Vermiform appendix (tissue), 1 donor: ENCODE measurements around a stretch of chr12.

GRCh38 chr12:80708436-80709126 lies 1.1 kb downstream of the MYF6 start:
- PRO-cap: no peak

DNA sequence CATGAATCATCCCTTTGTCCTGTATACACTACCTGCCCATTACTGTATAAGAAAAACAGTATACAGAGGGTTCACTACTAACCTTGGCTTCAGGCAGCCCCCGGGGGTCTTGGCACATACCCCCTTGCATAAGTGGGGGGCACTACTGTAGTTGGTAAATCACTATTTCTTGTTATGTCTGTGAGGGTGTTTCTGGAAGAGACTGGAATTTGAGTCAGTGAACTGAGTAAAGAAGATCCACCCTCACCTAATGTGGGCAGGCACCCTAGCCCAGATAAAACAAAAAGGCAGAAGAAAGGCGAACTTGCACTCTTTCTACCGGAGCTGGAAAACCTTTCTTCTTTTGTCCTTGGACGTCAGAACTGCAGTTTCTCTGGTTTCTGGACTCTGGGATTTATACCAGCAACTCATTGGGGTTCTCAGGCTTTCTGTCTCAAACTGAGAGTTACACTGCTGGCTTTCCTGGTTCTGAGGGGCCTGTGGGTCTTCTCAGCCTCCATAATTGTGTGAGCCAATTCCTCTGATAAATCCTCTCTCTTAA lies 14.8 kb downstream of the LIN7A start:
- PRO-cap: no peak

DNA sequence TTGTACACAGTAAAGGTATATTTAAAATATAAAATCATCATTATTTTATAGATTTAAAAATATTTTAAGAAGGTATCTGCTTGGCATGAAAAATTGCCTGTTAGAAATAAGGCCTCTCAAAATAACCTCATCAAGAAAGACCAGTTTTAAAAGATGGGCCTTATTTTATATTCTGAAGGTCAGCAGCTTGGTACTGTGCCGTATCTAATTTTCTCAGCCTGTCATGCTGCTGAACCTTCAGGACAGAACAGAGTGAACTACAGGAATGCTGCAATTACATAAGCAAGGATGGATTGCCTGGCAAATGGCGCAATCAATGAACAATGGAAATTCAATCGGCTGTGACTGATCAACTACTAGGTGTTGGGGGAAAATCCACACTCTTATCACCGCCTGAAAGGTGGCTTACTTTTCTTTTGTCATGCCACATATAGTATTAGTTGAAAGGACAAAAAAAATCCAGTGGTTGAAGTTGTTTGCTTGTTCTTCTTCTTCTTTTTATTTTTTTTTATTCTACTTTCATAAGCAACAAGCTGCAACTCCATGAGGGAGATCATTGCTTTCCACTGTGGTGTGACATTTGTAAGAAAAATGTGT lies 8.5 kb downstream of the ACSS3 start:
- PRO-cap: no peak

DNA sequence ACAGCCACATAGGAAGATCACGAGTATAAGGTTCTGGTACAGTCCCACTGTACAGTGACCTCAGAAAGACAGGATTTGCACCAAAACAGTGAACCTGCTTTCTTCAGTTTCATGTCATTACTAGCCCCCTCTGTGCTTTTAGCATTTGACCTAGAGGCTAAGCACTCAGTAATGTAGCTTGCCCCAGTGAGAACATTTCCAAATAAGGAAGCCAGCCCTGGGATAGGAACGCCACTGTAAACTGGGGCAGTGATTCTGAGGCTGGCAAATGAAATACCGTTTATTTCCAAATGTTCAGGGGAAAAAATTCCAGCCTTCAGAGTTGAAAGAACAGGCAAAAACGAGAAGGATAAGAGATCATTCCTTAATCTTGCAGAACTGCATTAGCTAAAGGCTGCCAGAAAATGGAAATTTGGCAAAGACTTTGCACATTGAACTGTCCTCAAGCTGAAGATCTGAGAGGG lies 41.8 kb upstream of the PPFIA2 start:
- PRO-cap: no peak

DNA sequence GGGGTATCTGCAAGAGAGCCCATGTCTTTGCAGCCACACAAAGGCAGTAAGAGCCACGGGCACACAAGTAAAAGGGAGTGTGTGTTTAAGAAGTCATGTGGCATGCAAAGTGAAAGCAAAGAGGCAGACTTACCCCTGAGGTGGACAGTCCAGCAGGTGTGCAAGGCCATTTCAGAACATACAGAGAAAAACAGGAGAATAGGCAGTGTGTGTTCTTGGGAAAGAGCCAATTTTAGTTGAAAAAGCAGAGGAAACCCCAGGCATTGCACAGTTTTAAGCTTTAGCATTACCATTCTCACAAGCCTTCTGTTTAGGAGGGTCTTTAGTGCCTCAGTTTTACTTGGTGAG lies 26.8 kb upstream of the TMTC2 start:
- PRO-cap: no peak

DNA sequence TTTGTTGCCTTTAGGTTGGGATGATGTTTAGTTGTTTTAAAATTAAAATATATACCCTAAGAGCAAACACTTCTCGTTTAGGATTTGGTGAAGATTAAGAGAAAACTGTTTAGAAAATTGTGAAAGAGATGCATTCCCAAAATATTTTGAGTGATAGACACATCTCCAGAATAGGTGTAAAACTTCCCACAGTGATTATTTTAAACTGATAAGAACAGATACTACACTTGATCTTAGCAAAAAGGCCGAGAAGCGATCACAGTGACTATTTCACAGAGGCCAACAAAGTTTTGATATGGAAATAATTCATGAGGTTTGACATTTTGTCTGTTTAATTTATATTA lies 18.9 kb downstream of the SLC6A15 start:
- PRO-cap: unidirectional peak, plus-strand start at position 239 of the sequence

GRCh38 chr12:84912953-84913115 lies 235 bp upstream of the SLC6A15 start:
- PRO-cap: no peak

- PRO-cap: no peak
Measured at GRCh38 chr12:86249727-86250153, 6.5 kb downstream of the MGAT4C start.

GRCh38 chr12:88334293-88334796 lies 192.2 kb downstream of the TMTC3 start:
- PRO-cap: no peak

DNA sequence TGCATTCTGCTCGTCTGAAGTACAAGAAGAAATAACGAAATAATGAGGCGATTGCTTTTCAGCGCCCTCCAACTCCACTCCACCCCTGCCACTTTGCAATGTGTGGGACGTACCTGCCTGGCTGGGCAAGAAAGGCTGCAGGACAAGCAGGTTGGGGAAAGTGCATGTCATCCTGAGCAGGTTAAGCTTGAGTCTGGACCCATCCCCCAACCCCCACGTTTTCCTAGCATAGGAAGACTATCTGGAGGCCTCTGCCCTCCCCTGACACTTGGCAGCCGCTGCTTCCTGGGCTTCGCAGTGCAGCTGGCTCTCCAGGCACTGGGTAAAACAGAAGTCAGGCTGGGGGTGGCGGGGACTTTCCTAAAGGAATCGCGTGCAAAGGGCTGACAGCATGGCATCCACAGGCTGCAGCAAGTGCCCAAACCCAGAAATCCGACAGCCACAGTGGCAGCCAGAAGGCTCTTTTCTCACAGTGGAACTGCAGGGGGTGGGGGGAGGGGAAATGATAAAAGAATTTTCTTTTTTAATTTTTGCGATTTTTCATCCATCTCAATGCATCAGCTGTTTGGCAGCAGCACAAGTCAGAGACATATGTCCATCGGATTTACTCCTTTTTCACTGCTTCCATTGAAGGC lies 253.5 kb downstream of the DUSP6 start:
- PRO-cap: no peak

- PRO-cap: no peak
Measured at GRCh38 chr12:89169284-89169864, 182.9 kb downstream of the DUSP6 start.

GRCh38 chr12:89352833-89353893 lies 862 bp upstream of the DUSP6 start:
- PRO-cap: bidirectional peak, plus-strand start at chr12:89353048, minus-strand start at chr12:89353088; bidirectional peak, plus-strand start at chr12:89353759, minus-strand start at chr12:89353675

GRCh38 chr12:89438799-89439478 lies 85.7 kb downstream of the GALNT4 start:
- PRO-cap: no peak

GRCh38 chr12:89540503-89541104 lies 14.8 kb upstream of the POC1B start:
- PRO-cap: no peak

DNA sequence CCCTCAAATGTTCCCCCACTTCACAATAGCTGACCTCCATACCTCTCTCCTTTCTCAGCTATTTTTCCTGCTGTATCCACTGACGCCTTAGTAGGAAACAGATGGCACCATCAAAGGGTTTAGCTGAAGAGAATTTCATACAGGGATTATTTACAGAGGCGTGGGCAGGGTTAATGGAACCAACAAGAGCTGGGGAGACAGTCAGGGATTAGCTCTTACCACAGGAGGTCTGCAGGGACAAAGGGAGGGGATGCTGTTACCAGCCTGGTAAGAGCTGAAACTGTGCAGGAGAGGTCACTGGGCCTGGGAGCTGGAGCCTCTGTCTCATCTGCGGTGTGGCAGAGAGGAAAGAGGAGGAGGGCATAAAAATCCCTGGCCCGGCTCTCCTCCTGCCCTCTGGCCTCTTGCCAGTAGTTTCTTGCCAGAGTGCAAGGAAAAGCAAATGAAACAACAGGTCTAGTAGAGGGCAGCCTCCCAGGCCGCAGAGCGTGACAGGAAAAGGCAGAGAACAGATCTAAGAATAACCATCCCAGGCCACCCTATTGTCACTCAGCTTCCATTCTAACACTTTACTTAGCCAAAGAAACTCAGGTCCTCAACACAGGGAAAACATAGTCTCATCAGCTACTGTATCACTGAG lies 18.9 kb upstream of the POC1B start:
- PRO-cap: no peak

- PRO-cap: unidirectional peak, plus-strand start at chr12:89707147
Measured at GRCh38 chr12:89706892-89707404, 1.7 kb downstream of the ATP2B1 start.

GRCh38 chr12:89960018-89960543 lies 251.4 kb upstream of the ATP2B1 start:
- PRO-cap: unidirectional peak, minus-strand start at chr12:89960132

DNA sequence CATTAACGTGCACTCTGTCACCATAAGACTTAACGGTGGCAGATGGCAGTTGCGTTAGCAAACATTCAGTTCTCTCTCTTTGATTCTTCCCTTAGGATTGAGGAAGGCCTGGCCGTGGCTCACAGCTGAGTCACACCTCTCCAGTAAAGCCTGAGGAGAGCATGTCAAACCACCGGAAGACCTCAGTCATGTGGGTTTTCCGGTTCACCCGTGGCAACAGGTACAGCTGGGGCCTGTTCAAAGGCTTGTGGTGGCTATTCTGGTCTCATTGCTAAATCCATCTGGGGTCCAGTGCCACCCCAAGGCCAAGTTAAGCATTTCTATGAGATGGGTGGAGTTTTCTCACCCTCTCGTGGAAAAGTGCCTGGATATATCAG lies 545.1 kb upstream of the ATP2B1 start:
- PRO-cap: no peak

- PRO-cap: unidirectional peak, plus-strand start at chr12:91778654
Measured at GRCh38 chr12:91778464-91778784, 367.2 kb downstream of the BTG1 start.

- PRO-cap: no peak
Measured at GRCh38 chr12:92097214-92097947, 48.3 kb downstream of the BTG1 start.